ENCODE measurements around a stretch of chr9.

DNA sequence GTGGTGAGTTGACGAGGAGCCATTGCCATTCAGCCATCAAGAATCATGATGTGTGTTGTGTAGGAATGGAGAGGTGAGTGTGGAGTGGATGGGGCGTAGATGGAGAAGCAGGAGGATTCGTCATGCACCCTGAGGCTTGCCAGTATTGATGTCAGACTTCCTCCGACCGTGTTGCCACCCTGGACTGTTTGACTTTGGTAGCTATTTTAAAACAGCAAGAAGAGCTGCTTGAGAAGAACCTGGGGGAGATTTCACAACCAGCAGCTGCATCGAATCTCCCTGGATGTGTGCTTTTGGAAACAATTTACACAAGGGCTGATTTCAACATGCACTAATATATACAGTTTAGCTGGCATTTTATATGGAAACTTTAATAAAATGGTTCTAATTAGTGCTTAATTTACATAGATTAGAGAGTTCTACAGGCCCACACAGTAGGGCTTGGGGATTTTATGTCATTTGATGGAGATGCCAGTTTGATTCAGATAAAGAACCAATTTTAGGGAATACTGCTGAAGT lies 64.4 kb downstream of the TMC1 start:
- PRO-cap = no peak
- RAMPAGE, long total RNA, 2 experiments = no peak in any of the 2 experiments

DNA sequence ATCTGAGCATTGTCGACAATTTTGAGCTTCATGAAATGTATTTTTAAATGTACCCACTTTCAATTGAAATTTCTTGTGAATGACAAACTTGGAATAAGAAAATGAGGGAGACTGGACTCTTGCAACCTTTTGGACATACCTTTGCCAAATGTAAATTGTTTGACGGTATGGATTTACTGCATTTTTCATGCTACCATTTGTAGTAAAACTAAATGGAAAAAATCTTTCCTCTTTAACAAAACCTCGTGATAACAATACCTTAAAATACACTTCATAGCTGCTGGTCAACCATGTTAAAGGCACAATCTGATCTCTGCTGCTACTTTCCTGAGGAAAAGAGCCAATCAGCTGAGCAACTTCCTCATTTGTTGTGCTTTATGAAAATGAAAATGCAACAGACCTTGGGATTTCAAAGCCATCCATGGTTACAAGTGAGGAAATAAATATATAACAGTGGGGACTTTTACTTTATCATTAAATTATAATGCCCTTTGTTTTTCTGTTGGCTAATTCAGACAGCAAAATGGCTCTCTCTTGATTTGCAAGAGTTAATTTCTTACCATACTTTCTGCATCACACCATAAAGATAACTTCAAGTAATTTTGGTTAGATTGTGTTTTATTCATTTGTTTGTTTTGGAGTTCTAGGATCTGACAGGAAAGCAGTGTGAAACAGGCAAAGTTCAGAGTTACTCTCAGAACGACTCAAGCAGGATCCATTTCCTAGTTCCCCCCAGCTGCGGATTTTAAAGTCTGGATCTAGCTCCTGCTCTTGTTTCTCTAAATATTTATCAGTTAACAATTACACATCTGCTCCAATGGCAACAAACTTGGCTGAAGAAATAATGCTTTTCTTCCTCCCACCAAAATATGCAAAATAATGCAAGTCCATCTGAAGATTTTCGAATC lies 1.1 kb downstream of the ALDH1A1 start:
- PRO-cap = no peak
- RAMPAGE, long total RNA, 2 experiments = no peak in any of the 2 experiments

GRCh38 chr9:73137234-73137754 lies 14.4 kb upstream of the ANXA1 start:
- PRO-cap = unidirectional peak, plus-strand start at chr9:73137547
- RAMPAGE, long total RNA, 2 experiments = no peak in any of the 2 experiments

DNA sequence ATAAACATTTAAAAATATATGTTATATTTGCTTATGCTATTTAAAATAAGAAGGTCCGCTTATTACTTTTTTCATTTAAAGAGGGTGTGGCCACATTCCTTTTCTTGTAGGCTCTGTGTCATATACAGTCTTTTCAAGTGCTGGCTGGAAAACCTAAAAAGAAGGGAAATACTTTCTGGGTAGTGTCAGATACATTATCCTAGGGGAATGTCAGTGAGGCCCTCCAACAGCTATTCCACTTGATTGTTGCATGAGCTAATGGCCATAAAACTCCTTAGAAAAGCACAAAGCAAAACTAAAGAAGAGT lies 751 bp downstream of the ANXA1 start:
- PRO-cap = no peak
- RAMPAGE, long total RNA, 2 experiments = no peak in any of the 2 experiments

DNA sequence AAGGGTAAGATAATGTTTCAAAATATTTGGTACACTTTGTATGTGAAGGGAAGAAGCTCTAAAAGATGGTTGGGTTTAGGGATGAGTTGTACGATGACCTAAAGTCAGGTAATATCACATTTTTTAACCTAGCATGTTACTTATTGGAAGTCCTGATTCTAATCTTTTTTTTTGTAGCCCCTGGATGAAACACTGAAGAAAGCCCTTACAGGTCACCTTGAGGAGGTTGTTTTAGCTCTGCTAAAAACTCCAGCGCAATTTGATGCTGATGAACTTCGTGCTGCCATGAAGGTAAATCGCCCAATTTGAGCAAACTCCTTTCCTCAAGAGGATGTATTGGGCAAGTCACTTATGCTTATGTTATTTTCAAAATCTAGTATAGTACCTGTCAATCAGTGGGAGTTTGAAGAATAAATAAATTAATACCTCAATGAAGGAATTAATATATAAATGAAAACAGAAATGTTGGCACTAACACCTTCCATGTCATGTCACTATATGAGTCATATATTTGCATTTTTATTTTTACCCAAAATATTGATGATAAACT lies 8.5 kb downstream of the ANXA1 start:
- PRO-cap = no peak
- RAMPAGE, long total RNA, 2 experiments = no peak in any of the 2 experiments

- PRO-cap = no peak
- RAMPAGE, long total RNA, 2 experiments = no peak in any of the 2 experiments
These were observed 15.6 kb downstream of the ANXA1 start for GRCh38 chr9:73167077-73167902.

GRCh38 chr9:74642366-74642855 lies 145.3 kb downstream of the RORB start:
- PRO-cap = no peak
- RAMPAGE, long total RNA, 2 experiments = no peak in any of the 2 experiments

- PRO-cap = no peak
- RAMPAGE, long total RNA, 2 experiments = no peak in any of the 2 experiments
These were observed 1.3 kb downstream of the CARNMT1 start for GRCh38 chr9:75026853-75027219.

GRCh38 chr9:75083232-75083740 lies 4.7 kb downstream of the NMRK1 start:
- PRO-cap = bidirectional peak, plus-strand start at chr9:75083458, minus-strand start at chr9:75083328
- RAMPAGE, long total RNA, 2 experiments = no peak in any of the 2 experiments

GRCh38 chr9:75108397-75109123 lies 20.2 kb downstream of the OSTF1 start:
- PRO-cap = no peak
- RAMPAGE, long total RNA, 2 experiments = no peak in any of the 2 experiments

GRCh38 chr9:75183001-75183376 lies 94.7 kb downstream of the OSTF1 start:
- PRO-cap = no peak
- RAMPAGE, long total RNA, 2 experiments = no peak in any of the 2 experiments

DNA sequence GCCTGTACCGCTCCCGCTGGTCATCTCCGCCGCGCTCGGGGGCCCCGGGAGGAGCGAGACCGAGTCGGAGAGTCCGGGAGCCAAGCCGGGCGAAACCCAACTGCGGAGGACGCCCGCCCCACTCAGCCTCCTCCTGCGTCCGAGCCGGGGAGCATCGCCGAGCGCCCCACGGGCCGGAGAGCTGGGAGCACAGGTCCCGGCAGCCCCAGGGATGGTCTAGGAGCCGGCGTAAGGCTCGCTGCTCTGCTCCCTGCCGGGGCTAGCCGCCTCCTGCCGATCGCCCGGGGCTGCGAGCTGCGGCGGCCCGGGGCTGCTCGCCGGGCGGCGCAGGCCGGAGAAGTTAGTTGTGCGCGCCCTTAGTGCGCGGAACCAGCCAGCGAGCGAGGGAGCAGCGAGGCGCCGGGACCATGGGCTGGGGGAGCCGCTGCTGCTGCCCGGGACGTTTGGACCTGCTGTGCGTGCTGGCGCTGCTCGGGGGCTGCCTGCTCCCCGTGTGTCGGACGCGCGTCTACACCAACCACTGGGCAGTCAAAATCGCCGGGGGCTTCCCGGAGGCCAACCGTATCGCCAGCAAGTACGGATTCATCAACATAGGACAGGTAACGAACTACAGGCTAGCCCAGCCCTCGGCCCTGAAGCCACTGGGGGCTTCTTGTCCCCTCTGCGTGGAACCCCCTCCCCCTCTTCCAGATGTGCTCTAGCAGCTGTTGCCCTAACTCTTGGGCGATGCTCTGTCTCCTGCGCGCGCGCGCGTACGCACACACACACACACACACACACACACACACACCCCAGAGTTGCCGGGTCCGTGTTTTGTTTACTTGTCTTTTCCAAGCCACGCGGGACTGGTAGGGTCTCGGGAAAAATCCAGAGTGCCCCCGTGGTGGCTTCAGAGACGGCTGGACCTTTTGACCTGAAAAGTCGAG lies 565 bp downstream of the PCSK5 start:
- PRO-cap = no peak
- RAMPAGE, long total RNA, 2 experiments = no peak in any of the 2 experiments

DNA sequence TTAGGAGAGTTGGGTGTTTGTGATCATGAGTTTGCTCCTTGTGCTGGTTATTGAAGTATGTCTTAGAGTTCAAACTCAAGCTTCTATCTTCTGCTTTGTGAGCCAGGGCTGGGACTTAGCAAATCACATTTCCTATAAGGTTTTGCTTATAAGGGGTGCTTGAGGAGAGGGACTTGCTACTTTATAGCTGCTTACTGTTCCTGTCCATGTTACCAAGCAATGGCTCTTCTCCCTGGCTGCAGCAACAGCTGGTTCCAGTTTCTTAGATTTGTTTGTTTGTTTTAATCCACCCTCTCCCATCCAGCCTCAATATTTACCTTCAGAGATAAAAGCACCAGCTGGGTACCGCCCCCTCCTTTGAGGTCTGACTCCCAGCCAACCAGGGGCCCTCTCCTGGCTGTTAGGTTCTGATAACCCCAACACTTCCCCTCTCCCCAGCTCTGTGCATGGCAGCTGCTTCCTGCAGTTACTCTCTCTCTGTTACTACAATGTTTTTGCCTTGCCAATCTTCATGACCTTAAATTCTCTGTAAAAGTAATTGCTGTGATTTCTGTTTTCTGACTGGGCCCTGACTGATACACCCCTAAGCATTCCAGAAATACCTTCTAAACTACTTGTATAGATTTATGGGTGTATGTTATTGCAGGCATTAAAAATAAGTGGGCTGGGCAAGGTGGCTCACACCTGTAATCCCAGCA lies 2.8 kb upstream of the GCNT1 start:
- PRO-cap = no peak
- RAMPAGE, long total RNA, 2 experiments = no peak in any of the 2 experiments

DNA sequence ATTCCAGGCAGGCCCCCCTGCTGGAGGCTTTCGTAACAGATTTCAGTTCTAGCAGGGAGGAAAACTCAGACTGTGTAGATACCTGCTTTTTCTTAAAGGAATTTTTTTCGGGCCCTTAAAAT lies 1.4 kb downstream of the GCNT1 start:
- PRO-cap = no peak
- RAMPAGE, long total RNA, 2 experiments = no peak in any of the 2 experiments

- PRO-cap = no peak
- RAMPAGE, long total RNA, 2 experiments = no peak in any of the 2 experiments
These were observed 126.8 kb downstream of the GCNT1 start for GRCh38 chr9:76585796-76586101.

GRCh38 chr9:76691545-76692687 lies 214.0 kb downstream of the PRUNE2 start:
- PRO-cap = no peak
- RAMPAGE, long total RNA, 2 experiments = no peak in any of the 2 experiments

- PRO-cap = no peak
- RAMPAGE, long total RNA, 2 experiments = no peak in any of the 2 experiments
These were observed 42.1 kb downstream of the GNAQ start for GRCh38 chr9:77989337-77990136.

DNA sequence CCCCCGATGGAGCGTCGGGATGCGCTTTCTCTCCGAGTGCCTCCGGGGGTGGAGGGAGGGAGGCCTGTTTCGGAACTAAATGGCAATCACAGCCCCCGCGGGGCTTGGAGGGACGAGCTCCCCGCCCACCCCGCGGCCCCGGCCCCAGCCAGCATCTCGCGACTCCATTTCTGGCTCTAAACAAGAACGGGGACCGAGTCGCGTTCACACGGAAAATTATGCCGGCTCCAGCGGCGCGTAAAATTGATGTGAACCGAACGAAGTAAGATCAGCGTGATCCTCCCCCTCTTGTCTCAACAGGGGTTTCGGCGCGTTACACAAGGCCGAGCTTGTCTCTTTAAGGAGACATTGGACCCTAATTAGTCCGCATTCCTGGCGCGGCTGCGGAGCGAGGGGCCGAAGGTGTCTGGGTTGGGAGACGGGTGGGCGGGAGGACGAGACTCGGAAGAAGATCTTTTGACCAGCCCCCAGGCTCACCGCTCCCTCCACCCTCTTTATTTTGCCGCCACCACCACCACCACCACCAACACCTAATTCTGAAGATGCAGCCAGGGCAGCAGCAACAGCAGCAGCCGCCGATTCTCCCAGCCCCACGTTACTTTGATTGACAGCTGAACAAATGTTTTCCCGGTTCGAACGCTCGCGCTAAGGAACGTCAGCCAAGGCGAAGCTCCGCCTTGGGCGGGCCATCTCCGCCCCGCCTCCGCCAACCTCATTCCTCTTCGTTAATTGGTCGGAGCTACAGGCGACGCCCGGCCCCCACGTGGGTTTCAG lies 718 bp upstream of the TLE4 start:
- PRO-cap = bidirectional peak, plus-strand start outside the sequence, minus-strand start at position 597 of the sequence
- RAMPAGE, long total RNA, 2 experiments = no peak in any of the 2 experiments

DNA sequence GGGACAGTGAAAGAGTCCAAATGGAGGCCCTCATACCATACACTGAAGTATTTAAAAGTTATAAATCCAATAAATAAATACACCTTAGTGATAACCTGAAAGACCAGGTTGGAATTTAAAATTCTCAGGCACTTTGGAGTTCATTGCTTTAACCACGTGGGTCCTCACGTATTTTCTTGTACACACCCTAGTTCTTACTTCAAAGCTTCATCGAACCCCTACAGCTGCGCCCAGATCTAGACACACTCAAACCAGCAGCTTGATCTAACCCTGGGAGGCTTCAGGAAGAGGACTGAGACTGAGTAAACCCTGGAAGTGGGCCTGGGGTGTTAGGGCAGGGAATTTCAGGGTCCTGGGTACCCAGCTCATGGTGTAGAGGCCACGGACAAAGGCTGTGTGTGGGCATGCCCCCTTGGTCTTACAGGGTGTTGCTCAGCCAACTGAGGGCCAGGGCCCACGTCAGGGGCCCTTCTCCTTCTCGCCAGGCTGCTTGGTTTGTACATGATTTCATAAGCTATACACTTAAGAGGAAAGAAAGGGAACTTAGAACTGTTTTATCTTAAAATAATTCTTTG lies 95.2 kb downstream of the TLE4 start:
- PRO-cap = no peak
- RAMPAGE, long total RNA, 2 experiments = no peak in any of the 2 experiments

DNA sequence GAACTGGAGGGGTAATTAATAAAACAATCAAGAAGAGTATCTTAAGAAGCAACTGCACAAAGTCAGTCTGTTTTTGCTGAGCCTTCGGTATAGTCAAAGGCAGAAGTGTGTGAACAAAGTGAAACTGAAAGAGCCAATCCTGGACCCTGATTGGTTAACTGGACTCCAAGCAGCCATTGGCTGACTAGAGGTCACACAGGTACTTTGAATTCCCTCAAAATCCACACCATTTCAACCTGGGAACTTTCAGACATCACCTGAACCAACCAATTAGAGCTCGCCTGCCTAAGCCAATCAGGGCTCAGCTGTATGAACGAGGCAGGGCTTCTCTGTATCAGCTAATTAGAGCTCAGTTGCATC lies 286.7 kb downstream of the TLE4 start:
- PRO-cap = no peak
- RAMPAGE, long total RNA, 2 experiments = no peak in any of the 2 experiments

Measured in prostate gland (tissue), 2 donors.